ENCODE results near the genes RICTOR, PTGER4 and PRKAA1.

- PRO-cap, 2 experiments = peak in 2 of 2 experiments; most common plus-strand start chr5:39074558 (in 2); most common minus-strand start chr5:39074380 (in 1)
Observed at GRCh38 chr5:39074234-39075290, at the start of gene RICTOR. TSS of gene RICTOR (minus strand) at chr5:39074399.

- PRO-cap, 2 experiments = no peak in any of the 2 experiments
Observed at GRCh38 chr5:39133308-39133693, 59.1 kb upstream of the RICTOR start.

DNA sequence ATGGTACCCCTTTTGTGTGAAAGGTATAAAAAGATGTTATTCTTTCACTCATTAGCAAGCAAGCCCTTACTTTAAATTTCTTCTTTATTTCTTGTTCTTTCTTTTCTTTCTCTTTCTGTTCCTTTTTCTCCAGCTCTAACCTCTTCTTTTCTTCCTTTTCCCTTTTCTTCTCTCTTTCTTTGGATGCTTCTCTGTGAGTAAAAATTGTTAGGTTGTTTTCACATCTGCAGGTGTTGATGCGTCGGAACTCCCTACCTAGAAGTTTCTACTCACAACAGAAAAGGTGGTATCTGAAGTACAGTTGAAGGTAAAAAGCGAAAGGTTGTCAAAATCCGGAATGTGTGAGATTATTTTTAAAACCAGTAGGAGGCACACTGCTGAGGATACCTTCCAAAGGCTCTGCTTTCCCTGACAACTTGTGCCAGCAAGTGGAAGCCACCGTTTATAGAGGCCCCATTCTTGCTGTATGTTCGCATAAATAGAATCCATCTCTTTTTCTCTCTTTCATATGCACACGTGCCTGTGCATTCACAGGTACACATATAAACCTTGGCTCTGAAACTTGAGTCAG, 63.4 kb upstream of the RICTOR start:
- PRO-cap, 2 experiments = no peak in any of the 2 experiments

DNA sequence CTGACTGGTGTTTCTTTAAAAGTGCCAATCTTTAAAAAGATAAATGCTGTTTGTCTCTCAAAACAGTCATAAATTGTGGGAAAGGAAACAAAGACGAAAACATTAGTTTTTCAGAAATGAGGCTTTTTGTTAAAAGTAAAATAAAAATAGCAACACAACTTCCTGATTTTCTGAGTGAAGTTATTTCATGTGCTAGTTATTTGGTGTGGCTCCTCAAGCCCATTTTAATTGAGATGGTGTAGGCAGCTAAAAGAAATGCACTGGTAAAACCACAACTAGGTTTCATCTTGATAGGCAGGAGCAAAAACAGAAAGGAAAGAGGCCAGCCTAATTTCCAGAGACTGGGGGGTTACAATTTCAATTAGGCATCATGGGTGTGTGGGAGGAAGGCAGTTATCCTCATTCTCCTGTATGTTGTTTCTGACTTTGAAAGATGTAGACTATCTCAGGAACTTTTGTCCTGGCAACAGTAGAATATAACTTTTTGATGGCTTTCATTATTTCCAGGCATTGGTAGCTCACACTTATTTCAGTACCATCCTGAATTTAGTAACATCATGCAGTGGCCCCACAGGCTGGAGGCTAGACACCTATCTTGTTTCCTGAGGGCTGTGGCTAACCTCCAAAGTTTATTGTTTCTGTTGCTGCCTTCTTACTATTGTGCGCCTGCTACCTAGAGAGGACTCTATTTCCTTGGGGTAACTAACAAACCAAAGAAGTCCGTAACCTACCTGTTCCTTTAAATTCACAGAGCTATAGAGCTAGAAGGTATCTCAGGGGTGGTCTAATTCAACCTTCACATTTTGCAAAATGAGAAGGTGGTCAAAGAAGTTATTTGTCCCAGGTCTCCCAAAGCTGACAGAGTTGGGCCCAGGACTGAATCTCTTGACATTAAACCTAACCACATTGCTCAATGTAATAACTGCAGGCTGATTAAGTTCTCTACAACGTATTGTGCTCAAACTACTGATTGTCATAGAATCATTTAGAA, 42.5 kb downstream of the FYB1 start:
- PRO-cap, 2 experiments = no peak in any of the 2 experiments

- PRO-cap, 2 experiments = no peak in any of the 2 experiments
Observed at GRCh38 chr5:39215153-39215761, 4.1 kb downstream of the FYB1 start.

GRCh38 chr5:39382898-39383359, 18.6 kb upstream of the C9 start:
- PRO-cap, 2 experiments = no peak in any of the 2 experiments

- PRO-cap, 2 experiments = peak in 1 of 2 experiments; most common plus-strand start chr5:39423268 (in 1)
Observed at GRCh38 chr5:39423016-39424174, 1.4 kb downstream of the DAB2 start.

GRCh38 chr5:40033340-40033855, 608.6 kb upstream of the DAB2 start:
- PRO-cap, 2 experiments = no peak in any of the 2 experiments

- PRO-cap, 2 experiments = no peak in any of the 2 experiments
Observed at GRCh38 chr5:40059354-40059833, 620.3 kb upstream of the PTGER4 start.

DNA sequence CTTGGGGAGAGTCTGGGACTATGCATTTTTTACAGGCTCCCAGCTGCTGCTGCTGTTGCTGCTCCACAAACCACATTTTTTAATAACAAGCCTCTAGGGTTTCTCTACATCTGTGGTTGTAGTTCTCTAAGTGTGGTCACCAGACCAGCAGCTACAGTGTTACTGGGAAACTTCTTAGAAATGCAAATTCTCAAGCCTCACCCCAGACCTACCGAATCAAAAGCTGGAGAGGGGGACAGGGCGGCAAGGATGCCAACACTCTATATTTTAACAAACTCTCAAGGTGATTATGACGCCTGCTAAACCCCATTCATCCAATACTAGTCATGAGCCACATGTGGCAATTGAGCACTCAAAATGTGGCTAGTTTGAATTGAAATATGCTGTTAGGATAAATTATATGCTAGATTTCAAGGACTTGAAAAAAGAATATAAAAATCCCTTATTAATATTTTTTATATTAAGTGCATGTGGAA, 293.3 kb upstream of the PTGER4 start:
- PRO-cap, 2 experiments = no peak in any of the 2 experiments

DNA sequence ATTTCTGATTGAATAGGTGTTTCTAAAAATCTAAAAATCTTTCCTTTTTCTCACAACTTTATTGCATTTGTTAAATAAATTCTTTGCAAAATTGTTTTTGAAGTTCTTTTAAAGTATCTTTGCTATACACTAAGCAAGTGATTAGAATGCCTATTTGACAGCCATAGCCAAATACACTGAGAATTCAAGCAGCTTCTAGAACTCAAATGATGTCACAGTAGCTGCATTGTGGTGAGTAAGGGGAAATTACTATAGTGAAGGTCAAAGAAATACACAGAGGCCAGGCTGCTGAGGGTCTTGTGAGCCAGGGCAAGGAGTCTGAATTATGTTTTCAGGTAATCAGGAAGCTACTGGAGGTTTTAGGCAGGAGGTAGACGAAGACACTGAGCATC, 291.0 kb upstream of the PTGER4 start:
- PRO-cap, 2 experiments = no peak in any of the 2 experiments

DNA sequence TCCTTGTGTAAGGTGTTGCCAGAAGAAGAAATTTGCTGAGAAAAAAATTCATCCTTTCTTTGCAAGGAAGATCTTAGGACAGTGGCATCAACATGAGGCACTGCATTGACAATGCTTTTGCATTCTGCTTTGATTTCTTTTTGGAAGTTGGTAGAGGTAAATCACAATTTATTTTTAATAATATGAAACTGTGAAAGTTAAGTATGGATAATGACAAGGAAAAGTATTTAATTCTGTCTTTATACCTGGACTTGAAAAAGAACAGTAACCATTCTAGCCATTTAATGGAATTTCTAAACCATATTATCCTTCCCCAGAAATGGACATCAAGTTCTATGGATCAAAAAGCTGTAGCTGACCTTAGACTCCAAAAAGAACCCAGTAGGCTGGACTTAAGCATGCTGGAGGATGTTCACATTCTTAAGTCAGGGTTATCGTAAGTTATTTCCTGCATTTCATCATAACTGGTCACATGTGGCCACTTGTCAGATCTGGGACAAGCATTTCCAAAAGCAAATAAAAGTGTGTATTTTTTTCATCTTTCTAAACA, 274.7 kb upstream of the PTGER4 start:
- PRO-cap, 2 experiments = no peak in any of the 2 experiments

DNA sequence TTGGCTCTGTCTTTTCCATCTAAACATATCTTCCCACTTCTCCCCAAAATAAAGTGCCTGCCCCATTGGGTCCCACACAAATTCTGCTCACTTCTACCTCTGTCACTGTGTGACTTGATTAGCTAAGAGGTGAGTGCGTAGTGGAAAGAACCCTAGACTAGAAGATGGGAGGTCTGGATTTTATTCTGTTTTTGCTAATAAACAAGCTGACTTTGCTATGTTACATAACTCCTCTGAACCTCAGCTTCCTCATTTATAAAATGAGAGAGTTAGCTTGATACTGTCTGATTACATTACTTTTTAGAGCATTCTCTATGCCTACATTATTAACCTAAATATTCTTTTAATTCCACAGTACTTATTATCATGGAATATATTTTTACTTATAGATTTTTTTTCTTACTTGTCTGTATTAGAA, 51.3 kb upstream of the PTGER4 start:
- PRO-cap, 2 experiments = no peak in any of the 2 experiments

- PRO-cap, 2 experiments = peak in 2 of 2 experiments; most common plus-strand start chr5:40679915 (in 2); most common minus-strand start chr5:40679301 (in 1)
Observed at GRCh38 chr5:40678806-40680044, at the start of gene PTGER4. TSS of gene PTGER4 (plus strand) at chr5:40679915.

DNA sequence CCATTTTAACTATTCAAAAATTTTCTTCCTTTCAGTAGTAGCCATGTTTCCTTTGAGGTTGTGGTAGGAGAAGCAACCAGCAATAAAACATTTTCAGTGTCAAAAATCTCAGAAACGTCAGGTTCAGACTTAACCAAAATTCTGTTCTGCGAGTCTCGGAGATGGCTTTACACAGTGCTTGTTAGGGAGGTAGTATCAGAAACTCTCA, 8.3 kb downstream of the PTGER4 start:
- PRO-cap, 2 experiments = no peak in any of the 2 experiments

GRCh38 chr5:40692006-40692762, 12.5 kb downstream of the PTGER4 start:
- PRO-cap, 2 experiments = no peak in any of the 2 experiments

GRCh38 chr5:40733995-40734704, 21.6 kb downstream of the TTC33 start:
- PRO-cap, 2 experiments = no peak in any of the 2 experiments

GRCh38 chr5:40754375-40754993, 1.3 kb downstream of the TTC33 start:
- PRO-cap, 2 experiments = no peak in any of the 2 experiments

- PRO-cap, 2 experiments = peak in 2 of 2 experiments; most common plus-strand start chr5:40798330 (in 1); most common minus-strand start chr5:40798177 (in 2)
Observed at GRCh38 chr5:40797992-40799199, at the start of gene PRKAA1. TSS of gene PRKAA1 (minus strand) at chr5:40798374.

GRCh38 chr5:41509350-41510211, 820 bp downstream of the PLCXD3 start:
- PRO-cap, 2 experiments = no peak in any of the 2 experiments

Measured in psoas muscle (tissue), 2 donors.